ENCODE data around the genes NDN and GABRB3.

GRCh38 chr15:22227993-22228576 lies 133.8 kb downstream of the OR4N4 start:
- RRBS = no CpG with 5 or more reads among the region's 7 CpGs

DNA sequence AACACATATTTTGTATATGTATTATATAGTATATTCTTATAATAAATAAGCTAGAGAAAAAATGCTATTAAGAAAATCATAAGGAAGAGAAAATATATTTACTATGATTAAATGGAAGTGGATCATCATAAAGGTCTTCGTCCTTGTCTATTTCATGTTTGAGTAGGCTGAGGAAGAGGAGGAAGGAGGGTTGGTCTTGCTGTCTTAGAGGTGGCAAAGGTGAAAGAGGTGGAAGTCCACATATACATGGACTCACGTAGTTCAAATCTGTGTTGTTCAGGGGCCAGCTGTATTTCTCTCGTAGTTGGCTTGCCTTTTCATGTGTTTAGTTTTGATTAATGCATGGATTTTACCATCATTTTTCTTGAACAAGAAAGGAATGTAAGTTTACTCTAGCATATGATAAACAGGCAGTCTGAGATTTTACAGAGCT lies 57.4 kb upstream of the NIPA1 start:
- RRBS = no CpG with 5 or more reads among the region's 3 CpGs

- RRBS = no CpG with 5 or more reads among the region's 10 CpGs
Observed at GRCh38 chr15:22828561-22829244, 9.8 kb upstream of the NIPA2 start.

DNA sequence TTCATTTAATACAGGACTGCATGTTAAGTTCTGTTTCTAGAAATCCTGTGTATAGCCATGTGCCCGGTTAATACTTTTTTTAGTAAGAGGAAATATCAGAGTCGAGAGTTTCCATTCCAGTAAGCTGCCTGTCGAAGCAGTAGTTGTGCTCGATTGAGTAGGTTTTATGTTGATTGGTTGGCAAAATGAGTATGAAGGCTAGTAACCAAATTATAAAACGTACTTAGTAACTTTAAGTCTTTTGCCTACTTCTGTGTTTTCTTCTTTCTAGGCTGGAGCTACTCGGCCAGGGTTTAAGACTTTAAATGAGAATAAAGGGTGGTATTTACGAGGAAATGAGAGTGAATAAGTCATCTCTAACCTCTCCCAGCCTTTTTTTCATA lies 909 bp downstream of the NIPA2 start:
- RRBS = no CpG with 5 or more reads among the region's 7 CpGs

GRCh38 chr15:22845026-22845492 lies 6.6 kb downstream of the NIPA2 start:
- RRBS = no CpG with 5 or more reads among the region's 2 CpGs

DNA sequence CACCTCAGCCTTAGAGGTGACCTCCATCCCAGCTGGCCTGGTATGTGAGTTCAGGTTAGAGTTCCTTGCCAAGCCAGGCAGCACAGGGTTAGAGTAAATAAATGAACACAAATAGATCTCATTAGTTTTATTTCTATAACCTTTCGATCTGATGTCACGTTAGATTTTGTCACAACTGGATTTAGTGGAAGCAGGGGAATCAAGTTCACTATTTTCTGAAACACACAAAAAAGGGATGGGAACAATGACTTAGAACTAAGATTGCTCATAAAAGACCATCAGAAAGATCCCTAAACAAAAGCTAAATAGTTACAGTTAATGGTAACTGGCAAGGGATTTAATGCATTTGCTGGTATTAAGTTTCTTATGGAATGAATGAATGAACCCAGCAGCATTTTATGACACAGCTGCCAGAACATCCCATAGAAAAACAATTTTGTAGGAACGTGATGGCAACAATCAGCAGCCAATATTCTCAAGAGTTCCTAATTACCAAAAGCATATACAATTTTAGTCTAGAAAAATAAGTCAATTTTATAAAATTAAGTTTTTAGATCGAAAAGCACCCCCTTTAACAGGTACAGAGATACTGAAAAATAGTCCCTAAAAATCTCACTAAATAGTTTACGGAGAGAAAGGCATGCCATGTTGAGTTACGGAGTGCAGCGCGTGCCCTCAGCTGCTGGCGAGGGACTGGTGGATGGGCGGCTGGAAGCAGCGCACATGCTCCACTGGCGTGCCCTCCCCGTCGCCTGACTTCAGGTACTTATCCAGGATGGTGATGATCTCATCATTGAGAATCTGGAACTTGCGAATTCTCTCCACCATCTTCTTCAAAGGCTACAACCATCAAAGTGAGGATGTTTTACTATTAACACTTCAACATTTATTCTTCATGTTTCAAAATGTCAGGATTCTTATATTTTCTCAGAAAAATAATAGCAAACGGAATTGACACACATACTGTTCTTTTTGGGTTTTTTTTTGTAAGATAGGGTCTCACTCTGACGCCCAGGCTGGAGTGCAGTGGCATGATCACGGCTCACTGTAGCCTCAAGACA lies 31.2 kb downstream of the NIPA2 start:
- RRBS = no CpG with 5 or more reads among the region's 18 CpGs

DNA sequence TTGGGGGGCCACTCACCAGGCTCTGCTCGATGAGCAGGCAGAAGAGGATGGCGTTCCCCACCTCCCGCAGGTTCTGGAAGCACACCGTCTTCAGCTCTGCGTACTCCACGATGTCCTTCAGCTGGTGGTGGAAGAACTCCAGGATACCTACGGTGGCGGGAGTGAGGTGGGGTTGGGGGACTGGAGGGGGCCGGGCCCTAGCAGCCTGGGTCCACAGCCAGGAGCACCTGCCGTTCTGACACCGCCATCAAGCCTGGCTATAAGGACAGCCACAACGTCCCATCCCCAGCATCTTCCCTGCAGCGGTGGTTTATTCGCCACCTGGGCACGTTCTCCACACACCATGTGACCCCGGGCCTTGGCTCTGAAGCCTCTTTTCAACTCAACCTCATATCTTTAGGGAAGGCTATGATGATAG lies 41.4 kb downstream of the NIPA2 start:
- RRBS = no CpG with 5 or more reads among the region's 16 CpGs

- RRBS = no CpG with 5 or more reads among the region's 10 CpGs
Observed at GRCh38 chr15:23395083-23395534, 40.6 kb downstream of the GOLGA8S start.

DNA sequence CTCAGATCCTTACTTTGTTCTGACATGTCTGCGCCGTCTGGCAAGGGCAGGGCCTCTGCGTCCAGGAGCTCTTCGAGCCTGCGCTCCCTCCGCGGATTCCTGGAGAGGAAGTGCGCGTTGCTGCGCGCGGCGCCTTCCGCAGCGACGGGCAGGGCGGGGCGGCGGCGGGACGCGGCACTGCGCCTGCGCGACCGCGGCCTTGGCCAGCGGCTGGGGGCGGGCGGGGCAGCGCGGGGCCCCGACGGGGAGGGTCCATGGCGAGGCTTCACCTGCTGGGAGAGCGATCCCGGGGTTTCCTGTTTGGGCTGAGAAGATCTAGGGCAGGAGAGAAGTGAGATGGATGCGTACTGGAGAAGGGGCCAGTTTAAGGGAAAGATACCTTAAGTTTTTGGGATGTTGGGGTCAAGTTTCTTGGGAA lies at the start of gene NDN:
Gene NDN, minus strand, starts transcription at position 114 of the 418 bp plus-strand sequence.
- RRBS = no CpG with 5 or more reads among the region's 38 CpGs

DNA sequence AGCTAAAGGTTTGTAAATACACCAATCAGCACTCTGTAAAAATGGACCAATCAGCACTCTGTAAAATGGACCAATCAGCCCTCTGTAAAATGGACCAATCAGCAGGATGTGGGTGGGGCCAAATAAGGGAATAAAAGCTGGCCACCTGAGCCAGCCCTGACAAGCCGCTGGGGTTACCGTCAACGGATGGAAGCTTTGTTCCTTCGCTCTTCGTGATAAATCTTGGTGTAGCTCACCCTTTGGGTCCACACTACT lies 69.8 kb upstream of the NDN start:
- RRBS = no CpG with 5 or more reads among the region's 5 CpGs

DNA sequence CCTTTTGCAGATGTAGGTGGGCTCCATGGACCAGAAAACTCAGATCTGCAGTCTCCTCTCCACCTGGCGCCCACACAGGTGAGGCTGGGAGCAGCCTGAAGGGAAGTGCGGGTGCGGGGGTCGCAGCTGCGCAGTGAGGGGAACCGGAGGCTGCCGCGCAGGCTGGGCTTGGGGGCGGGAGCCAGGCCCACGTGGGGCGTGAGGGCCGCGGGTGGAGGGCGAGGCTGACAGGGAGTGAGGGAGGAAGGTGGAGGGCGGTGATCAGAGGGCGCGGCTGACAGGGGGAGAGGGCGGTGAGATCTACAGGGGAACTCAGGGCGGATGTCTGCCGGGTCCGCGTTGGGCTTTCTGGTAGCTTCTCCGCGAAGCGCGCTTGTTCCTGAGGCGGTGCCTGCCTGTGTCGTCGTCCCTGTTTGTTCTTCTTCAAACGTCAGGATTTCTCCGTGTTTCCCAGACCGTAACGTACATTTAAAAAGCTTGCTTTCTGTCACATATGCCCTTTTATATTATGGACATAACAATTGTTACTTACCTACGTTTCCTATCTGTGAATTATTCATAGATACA lies 414.4 kb upstream of the NDN start:
- RRBS = no CpG with 5 or more reads among the region's 34 CpGs

DNA sequence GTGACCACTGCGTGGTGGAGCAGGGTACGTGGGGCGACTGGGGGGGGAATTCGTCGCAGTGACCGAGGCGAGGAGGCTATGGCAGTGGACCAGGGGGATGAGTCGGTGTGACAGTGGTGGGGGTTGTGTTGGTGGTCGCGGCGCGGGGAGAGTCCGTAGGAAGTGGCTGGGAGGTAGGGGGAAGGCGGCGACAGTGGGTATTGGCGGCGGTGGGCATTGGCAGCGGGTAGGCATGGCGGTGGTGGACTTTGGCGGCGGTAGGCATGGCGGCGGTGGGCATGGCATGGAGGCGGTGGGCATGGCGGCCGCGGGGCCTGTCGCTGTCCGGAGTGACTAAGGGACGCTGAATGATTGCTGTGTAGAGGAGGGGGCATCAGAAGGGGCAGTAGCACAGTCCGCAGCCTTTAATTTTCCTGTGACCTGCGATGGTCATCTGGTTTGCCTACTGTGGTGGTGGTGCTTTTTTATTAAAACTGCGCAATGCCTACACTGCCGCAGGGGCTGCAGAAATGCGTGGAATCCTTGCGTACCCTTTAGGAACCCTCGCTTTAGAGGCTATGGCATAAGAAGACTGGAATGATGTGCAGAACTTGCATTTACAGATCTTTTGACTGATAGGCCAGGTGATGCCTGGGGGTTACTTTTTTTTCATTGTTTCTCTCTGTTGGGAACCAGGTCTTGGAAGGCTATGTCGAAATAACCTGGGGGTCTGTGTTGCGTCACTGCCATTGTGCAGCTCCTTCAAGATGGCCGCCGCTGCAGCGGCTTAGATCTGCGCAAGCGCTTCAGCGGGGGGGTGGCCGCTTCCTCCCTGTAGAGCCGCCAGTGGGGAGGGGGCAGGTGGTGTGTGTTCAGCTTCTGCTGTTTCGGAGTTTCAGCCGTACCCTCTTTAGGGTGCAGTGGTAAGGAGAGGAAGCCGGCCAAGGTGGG lies 1.0 kb downstream of the SNRPN start:
- RRBS = no CpG with 5 or more reads among the region's 50 CpGs

- RRBS = no CpG with 5 or more reads among the region's 5 CpGs
Observed at GRCh38 chr15:24989098-24990025, 34.6 kb downstream of the SNRPN start.

- RRBS = no CpG with 5 or more reads among the region's 9 CpGs
Observed at GRCh38 chr15:25375205-25375855, 63.5 kb downstream of the UBE3A start.

- RRBS = no CpG with 5 or more reads among the region's 17 CpGs
Observed at GRCh38 chr15:25737106-25738036, 125.8 kb downstream of the ATP10A start.

DNA sequence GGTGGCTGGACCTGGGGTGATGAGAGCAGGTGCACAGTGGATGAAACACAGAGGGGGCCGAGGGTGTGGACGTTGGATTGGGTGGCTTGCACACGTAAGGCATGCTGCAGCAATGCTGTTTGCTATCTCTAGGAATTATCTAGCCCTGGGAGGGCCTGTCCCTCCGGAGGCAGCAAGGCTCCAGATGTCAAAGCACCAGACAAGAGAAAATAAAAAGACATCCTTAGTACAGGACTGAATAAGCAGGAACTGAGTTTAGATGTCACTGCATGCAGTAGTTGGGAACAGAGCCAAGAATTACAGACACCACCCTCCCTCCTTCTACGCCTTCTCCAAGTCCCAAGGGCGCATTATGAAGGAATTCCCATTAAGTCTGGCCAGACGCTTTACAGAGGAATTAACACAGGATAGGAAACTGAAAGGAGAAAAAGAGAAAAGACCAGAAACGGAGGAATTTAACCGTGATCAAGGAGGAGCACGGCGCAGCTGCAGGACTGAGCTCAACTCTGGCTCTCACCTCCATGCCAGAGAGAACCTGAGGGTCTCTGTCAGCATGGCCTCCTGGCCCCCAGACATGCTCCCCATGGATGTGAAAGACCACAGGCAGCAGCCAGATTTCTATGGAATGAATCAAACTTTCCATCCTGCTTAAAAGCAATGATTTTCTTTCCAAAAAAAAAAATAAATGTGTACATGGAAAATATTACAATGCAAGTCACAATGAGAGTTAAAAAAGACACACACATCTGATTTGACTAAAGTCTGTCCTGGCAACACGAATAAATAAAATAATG lies 13.8 kb downstream of the ATP10A start:
- RRBS = no CpG with 5 or more reads among the region's 12 CpGs

DNA sequence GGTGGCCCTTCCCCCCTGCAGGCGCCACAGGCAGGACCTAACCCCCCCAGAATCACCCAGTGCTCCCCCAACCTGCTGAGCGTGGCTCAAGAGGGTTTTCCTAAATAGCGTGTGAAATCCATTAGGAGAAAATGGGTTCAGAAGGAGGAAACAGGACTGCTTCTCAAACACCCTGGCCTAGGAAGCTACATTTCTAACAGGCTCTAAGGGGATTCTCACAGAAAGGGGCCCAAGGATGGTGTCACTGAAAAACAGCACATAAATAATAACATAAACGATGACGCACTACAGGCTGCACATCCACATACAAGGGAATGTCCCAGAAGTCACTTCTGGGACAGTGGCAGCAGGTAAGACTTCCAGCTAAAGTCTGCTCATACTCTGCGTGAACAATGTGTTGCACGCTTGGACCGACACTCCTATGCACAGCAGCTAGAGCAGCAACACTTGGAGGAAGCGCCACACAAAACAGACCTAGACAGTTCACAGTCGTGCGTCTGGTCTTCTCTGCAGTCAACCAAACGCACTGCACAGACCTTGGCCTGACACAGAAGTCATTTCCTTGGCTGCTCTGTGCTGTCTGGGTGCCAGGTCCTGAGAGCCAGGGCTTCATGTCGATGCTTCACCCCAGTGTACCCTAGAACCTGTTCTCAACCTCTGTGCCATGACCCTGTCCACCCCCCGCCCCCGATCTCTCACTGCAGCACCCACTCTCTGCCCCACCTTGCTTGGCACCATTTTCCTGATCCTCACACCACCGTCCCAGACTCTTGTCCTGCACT lies 3.4 kb downstream of the ATP10A start:
- RRBS = no CpG with 5 or more reads among the region's 16 CpGs

GRCh38 chr15:25933599-25934161 lies 70.6 kb upstream of the ATP10A start:
- RRBS = no CpG with 5 or more reads among the region's 20 CpGs

GRCh38 chr15:26261286-26262071 lies 398.4 kb upstream of the ATP10A start:
- RRBS = no CpG with 5 or more reads among the region's 11 CpGs

GRCh38 chr15:26772954-26774001 lies at the start of gene GABRB3:
Gene GABRB3 (minus strand): TSS chr15:26773066.
- RRBS = 64% methylated on average over 65 of the region's 123 CpGs

Measured in HTR-8/SVneo (cell line).